Ureter (tissue), 1 donor: ENCODE measurements around a stretch of chr14.

- PRO-cap: no peak
Observed at GRCh38 chr14:36511993-36513112, 7.7 kb downstream of the NKX2-1 start.

GRCh38 chr14:37466495-37466876, 128.6 kb downstream of the FOXA1 start:
- PRO-cap: no peak

GRCh38 chr14:37611064-37611400, 15.6 kb downstream of the TTC6 start:
- PRO-cap: no peak

DNA sequence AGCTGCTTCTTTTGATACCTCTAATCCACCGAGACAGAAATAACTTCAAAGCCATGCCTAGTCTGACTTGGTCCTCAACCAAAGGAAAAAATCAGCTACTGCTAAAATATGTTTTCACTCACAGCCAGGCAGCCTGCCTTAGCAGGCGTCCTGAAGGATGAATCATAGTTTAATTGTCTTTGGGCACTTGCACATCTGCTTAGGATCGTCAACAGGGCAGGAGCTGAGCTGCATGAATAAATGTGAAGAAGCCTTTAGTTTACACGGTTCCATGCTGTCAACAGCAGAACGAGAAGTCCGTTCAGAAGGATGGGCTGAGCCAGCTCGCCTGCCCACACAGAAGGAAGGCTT, 269.8 kb downstream of the TTC6 start:
- PRO-cap: no peak

DNA sequence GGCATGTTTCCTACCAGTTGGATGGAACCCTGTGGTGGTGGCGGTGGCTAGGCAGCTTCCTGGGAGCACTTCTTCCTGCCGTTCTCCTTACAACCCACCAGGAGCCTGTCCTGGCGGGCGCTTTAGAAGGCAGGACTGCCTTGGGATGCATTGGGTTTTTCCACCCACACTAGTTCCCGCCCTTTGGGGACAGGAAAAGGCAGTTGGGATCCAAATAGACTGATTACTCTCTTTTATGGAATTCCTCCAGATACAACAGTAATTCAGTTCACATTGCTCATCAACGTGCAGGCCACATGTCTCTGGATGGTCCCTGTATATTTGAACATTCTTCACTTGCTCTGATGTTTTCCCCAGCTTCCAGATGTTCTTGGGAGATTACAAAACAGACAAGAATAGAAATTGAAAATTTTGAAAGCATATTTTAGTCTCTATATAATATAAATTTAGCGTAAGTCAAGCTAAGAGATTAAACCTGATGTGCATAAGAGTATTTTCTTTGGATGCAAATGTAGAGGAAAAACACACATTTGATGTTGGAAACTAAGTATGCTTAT, 305.6 kb upstream of the SSTR1 start:
- PRO-cap: unidirectional peak, minus-strand start at position 124 of the sequence

GRCh38 chr14:38194591-38195079, 13.1 kb upstream of the SSTR1 start:
- PRO-cap: no peak

GRCh38 chr14:38208396-38208803, 696 bp downstream of the SSTR1 start:
- PRO-cap: no peak

DNA sequence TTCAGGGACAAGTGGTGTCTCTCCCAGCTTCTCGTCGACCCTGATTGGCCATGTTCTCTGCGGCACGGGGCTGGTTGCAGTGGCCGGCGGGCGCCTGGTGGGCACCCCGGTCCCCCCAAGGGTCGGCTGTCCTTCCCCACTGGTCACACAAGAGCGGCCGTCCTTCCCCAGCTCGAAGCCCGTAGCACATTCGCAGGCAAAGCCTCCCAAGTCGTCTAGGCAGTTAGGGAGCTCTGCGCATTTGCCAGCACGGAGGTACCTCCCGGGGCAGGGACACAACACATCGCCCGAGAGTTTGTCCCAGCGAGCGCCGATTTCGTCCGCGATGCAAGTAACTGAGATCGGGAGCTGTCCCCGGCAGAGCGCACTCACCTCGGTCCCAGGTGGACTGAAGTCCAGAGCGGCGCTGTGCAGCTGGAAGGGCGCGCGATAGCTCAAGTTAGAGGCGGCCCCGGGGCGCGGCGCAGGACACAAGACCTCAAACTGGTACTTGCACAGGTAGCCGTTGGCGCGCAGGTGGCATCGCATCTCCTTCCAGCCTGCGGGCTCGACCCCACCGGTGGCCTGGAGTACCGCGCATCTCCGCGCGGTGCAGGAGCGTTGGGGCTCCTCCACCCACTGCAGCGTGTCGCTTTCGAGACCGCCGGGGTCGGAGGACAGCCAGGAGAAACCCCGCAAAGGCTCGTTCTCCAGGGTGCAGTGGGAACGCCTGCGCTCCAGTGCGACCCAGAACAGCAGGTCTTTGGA, 702 bp downstream of the CLEC14A start:
- PRO-cap: bidirectional peak, plus-strand start at position 549 of the sequence, minus-strand start at position 390 of the sequence

GRCh38 chr14:39180408-39180945, 5.4 kb downstream of the PNN start:
- PRO-cap: no peak

GRCh38 chr14:39344487-39345109, 87.6 kb downstream of the FBXO33 start:
- PRO-cap: no peak

GRCh38 chr14:39411105-39411462, 21.1 kb downstream of the FBXO33 start:
- PRO-cap: no peak

DNA sequence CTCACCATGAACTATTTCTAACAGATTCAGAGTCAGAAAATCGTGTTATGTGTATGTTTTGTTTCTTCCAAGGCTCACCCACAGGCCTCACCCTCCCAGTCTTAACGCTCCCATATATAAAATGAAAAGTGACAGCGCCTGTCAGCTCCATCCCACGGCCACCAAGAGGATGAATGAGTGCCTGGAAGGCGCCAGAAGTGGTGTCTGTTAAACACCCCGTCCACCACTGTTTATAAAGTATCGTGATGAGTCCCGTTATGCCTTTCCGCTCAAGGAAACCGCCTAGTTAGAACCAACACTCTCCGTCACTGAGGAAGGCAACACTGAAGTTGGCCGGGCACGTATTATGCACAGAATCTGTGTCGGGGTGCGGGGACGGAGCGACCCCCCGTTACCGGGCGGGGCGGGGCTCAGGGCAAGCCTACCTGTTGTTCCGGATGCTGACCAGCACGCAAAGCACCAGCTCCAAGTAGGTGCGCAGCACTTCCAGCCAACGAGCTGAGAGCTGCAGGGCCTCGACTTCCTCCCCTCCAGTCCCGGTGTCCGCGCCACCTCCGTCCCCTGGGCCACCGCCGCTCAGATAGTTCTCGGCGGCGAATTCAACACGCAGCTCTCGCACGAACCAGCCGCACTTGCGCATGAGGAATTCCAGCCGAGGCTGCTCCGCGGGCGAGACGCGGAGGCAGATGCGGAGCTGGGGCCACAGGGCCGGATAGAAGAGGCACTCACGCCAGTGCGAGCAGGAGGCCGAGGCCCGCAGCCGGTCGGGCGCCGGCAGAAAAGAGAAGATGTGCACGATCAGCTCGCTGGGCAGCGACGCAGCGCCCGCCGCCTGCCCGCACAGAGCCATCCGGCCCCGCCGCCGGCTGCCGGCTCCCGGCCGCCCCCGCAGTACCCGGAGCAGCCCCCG, 839 bp downstream of the FBXO33 start:
- PRO-cap: no peak

GRCh38 chr14:41605169-41605749, 1.4 kb upstream of the LRFN5 start:
- PRO-cap: bidirectional peak, plus-strand start at chr14:41605399, minus-strand start at chr14:41605331

- PRO-cap: no peak
Observed at GRCh38 chr14:44384905-44385839, 121.9 kb downstream of the FSCB start.

DNA sequence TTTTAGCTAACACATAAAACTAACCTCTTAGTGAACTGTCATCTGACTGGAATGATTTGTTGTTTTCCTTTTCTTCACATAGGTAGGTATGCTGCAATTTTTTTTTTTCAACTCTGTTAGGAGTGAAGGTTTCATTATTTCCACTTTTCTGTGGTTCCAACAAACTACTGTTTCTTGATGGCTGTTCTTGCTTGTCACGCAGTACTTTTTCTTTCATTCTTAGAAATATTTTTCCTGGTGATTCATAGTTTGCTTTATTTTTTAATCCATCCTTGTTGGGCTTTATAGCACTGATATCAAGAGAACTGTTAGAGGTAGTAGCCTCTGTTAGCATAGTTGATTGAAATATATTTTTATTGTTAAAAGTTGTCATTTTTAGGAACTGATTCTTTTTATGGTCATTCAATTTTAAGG, 6.3 kb downstream of the MIS18BP1 start:
- PRO-cap: no peak

DNA sequence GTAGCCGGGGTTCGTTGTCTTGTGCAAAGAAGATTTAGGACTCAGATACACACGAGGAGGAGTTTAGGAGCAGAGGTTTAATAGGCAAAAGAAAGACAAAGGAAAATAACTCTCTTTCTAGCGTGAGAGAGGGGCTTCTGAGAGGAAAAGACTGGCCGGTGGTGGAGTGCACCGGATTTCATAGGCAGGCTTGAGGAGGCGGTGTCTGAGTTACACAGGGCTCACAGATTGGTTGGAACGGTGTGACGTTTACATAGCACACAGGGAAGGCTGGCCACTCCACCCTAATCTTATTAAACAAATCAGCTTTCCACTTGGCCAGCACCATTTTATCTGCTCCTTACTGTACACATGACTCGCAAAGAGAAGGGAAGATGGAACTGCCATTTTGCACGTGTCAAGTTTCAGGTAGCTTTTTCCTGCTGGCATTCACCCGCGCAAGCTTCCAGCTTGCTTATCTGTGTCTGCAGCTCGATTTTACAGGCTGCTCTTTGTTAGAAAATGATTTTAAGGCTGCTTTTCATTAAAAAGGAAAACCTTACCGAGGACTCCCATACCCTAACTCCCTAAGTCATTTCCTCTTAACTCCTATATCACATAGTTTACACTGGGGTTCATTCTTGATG, 587.7 kb downstream of the RPL10L start:
- PRO-cap: no peak

DNA sequence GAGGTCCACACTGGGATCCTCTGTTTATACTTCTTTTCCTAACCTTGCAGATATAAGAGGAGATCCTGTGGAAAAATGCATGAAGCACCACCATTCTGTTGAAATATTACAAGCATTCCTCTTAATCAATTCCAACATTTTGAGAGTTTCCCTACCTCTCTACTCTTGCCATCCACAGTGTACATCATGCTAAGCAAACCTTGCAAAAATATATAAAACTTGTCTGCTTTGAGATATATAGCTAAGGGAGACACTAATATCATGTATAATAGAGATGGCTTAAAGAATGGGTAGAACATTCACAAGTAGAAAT, 2.6 kb upstream of the RPL10L start:
- PRO-cap: no peak

GRCh38 chr14:47104505-47105084, 453.0 kb upstream of the RPL10L start:
- PRO-cap: no peak

GRCh38 chr14:48267658-48268358, 592.4 kb upstream of the MDGA2 start:
- PRO-cap: no peak

- PRO-cap: no peak
Observed at GRCh38 chr14:48900328-48900658, 685.9 kb downstream of the RPS29 start.